Pericardium fibroblast (primary cell): ENCODE data around the genes CEP128 and EML5.

GRCh38 chr14:77817182-77817506, 17.2 kb downstream of the ADCK1 start:
- RAMPAGE, long total RNA: no peak

DNA sequence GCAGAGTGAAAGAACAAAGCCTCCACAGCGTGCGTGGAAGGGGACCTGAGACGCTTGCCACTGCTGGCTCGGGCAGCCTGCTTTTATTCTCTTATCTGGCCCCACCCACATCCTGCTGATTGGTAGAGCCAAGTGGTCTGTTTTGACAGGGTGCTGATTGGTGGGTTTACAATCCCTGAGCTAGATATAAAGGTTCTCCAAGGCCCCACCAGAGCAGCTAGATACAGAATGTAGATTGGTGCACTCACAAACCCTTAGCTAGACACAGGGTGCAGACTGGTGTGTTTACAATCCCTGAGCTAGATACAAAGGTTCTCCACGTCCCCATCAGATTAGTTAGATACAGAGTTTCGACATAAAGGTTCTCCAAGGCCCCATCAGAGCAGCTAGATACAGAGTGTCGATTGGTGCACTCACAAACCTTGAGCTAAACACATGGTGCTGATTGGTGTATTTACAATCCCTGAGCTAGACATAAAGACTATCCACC, 156.7 kb upstream of the NRXN3 start:
- RAMPAGE, long total RNA: no peak

DNA sequence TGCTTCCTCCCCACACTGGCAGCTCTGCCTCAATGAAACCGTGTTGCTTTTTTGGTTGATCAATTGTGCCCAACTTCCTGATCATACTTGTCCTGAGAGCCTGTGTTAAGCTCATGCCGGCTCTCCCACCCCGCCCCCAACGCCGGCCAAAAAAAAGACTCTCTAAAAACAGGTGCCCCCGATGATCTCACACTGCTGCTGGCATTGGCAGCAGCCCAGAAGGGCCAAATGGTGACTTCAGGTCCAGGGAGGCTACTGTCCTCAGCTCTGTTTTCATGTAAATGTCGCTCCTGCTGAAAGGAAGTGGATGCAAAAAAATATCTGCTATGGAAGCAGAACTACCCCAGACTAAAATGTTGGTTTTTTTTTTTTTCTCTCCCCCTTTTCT, 395.8 kb downstream of the NRXN3 start:
- RAMPAGE, long total RNA: no peak

- RAMPAGE, long total RNA: no peak
Observed at GRCh38 chr14:80939241-80939577, 2.3 kb downstream of the CEP128 start.

GRCh38 chr14:80940819-80942157, at the start of gene CEP128:
TSS of gene CEP128 (minus strand) at chr14:80941738.
- RAMPAGE, long total RNA: no peak

- RAMPAGE, long total RNA: no peak
Observed at GRCh38 chr14:81221012-81221632, 363 bp upstream of the GTF2A1 start.

DNA sequence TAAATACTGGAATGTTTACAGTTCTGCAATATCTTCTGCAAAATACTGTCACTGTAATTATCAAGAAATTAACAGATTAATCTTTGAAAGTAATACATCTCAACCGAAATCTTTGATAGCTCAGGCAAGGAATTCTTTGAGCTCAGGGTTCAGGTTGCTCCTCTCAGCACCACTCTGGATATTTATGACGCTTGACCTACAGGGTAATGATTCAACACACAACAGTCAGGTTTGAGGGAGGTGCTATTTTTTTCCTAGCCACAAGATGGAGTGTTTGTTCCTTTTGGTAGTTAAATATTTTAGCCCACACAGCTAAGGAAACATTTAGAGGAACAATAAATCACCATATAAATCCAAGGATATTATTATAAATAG, 48.6 kb upstream of the GTF2A1 start:
- RAMPAGE, long total RNA: no peak

DNA sequence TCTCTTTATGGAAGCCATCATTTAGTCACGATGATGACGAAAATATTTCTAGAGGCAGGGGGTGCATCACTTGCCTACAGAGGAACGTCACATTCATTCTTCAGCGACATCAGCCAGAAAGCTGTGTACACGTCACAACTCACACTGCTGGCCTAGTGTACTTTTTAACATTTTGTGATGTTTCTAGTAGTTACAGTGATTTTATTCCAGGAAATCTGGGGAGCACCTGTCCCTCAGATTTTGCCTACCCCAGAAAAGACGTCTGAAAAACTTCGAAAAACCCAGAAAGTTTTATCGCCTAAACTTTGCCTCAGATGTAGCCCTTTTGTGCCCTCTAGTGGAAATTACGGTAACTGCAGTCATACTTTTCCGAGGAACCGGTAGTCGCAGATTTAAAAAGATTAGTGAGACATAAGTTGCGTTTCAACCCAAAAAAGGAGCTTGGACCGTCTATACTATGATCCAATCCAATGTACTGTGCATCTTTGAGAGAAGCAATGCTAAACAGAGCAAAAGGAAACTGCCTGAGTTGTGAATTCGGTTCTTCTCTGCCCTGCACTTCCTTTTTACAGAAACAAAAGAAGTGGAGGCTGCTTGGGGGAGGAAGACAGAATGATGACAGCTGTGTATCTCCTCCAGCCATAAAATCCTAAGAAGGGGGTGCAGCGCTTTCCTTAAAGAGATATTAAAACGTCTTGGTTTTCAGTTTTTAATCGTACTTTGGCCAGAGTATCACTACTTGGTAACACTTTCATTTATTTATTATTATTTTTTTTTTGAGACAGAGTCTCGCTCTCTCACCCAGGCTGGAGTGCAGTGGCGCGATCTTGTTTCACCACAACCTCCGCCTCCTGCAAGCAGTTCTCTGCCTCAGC, 64.5 kb upstream of the STON2 start:
- RAMPAGE, long total RNA: no peak

GRCh38 chr14:85531759-85532416, 1.9 kb downstream of the FLRT2 start:
- RAMPAGE, long total RNA: no peak

- RAMPAGE, long total RNA: no peak
Observed at GRCh38 chr14:86080098-86080753, 550.3 kb downstream of the FLRT2 start.

DNA sequence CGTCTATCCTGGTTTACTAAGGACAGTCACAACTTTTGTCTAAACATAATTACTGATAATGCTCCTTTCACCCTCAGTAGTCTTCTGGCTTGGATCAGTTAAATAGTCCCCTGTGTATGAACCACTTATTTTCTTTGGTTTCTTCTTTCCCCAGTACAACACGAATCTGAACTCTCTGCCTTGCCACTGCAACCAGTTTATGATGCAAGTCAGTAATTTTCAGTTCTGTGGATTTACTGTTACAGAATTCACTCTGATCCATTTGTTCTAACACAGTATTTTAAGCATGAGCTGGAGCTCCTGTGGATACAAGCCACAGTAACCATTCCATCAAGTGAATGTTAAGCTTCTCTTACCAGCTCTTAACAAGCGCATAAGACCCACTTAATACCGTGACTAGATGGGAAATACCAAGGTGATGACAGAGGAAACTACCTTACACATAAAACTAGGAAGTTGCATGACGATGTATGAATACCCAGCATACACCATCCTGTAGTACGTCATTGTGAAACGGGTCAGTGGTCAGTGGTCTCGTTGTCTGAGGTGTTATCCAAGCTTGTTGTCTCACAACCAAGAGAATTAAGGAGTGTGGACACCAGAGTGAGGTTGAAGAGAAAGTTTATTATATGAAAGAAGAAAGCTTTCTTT, 1.9 kb upstream of the GALC start:
- RAMPAGE, long total RNA: no peak

- RAMPAGE, long total RNA: no peak
Observed at GRCh38 chr14:88006074-88007014, 1.4 kb downstream of the GPR65 start.

GRCh38 chr14:88044315-88044630, 39.3 kb downstream of the GPR65 start:
- RAMPAGE, long total RNA: no peak

DNA sequence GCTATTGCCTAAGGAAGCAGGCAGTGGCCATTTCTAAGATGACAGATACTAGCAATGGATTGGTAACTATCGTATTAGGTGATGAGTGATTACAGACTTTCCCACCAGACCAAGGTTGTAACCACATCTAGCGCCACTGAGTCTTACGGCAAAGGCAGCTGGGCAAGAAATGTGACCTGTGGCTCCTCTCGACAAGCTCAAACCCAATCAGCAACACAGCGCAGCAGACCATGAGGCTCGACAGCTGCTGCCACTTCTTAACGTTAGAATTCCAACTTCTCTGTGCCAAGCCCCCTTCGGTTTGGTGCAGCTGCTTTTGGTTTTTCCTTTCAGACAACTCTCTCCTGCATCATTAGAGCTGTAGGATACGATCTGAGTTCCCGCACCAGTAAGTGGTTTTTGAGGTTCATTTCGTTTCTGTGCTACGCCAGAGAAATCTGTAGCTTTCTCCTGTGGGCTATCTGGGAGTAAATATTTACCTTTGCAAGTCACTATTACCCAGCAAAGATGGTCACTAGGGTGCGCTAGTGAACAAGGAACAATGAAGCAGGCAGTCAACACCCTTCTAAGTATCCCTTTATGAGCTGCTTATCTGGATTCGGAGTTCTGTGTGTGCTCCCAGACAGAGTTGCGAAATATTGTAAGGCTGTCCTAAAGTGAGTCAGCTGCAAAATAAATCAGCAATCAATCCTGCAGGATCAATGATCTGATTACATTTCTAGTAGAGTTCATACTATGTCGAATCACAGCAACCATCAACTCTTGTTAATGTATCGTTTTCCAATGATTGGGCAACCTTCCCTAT, 133.9 kb downstream of the KCNK10 start:
- RAMPAGE, long total RNA: no peak

GRCh38 chr14:88548051-88548797, 6.6 kb downstream of the PTPN21 start:
- RAMPAGE, long total RNA: no peak

GRCh38 chr14:88550666-88550922, 4.2 kb downstream of the PTPN21 start:
- RAMPAGE, long total RNA: no peak

DNA sequence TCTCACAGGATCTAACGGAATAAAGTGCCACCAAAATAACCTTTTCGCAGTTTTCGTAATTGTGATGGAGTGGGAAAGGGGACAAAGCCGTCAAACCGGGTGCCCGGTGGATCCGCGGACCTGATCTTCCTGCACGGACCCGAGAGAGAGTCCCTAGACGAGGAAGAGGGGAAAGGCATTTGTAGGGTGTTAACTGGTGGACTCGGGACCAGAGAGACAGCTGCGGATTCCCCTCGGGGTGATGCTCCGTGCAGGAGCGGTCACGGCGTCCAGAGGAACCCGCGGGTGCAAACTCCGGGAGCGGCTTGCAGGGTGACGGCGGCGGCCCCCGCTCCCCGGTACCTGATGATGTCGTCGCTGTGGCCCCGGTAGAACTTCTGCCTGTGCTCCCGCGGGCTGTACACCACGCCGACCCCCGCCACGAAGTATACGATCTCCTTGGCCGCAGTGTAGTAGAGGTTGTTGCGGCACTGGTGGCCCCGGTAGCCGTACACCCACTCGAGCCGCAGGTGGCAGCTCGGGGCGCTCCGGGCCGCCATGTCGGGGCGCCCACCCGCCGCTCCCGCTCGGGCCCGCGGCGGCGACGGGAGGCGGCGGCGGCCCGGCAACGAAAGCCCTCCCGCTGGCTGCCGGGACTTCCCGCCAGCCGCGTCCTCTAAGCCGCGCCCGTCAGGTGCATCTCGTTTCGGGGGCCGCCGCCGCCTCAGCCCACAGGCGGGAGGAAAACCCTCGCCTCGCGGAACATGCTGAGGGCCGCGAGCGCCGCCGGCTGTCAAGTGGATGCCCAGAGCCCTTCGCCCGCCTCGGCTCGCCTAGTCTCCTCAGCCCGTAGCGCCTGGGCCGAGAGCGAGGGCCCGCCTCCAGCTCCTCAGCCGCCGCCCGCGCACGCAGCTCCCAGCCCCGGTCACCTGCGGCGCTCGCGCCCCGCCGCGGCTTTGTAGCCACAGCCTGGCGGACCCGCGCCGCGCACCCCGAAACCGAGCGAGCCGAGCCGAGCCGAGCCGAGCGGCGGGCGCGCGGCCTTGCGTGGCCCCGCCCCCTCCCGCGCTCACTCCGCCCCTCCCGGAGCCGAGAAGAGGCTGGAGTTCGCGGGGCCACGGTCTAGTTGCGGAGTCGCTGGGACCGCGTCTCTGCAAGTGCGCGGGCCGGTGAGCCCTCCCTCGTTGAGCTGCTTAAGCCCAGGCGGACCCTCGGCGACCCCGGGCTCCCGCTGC, at the start of gene EML5:
Gene EML5 (minus strand): TSS at position 989 of the 1,214 bp plus-strand sequence.
- RAMPAGE, long total RNA: no peak

DNA sequence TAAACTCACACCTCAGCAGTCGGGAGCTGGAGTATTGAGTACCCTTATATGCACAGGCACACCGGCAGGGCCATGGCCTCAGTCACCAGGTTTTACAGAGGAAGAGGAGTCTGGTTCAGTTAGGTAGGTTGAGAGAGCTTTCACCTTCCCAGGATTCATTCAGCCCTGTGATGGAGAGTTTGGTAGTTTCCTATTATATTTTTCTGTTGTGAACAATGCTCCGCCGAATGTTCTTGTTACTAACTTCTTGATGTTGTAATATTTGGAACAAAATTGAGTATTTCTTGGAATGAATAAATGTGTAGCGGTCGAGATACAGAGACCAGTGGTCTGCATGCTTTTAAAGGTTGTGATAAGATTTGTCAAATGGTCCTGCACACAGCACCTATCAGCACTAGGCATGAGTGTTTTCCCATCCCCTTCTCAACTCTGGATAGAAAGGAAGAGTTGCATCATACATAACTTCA, 123.6 kb downstream of the TTC8 start:
- RAMPAGE, long total RNA: no peak

- RAMPAGE, long total RNA: no peak
Observed at GRCh38 chr14:89159750-89160882, 256.9 kb downstream of the FOXN3 start.

- RAMPAGE, long total RNA: no peak
Observed at GRCh38 chr14:89219934-89220459, 197.0 kb downstream of the FOXN3 start.